Monocyte (primary cell): ENCODE measurements around a stretch of chr2.

- PRO-cap, 2 experiments = no peak in any of the 2 experiments
These were observed 1.5 kb downstream of the MYO1B start for GRCh38 chr2:191246719-191247067.

- PRO-cap, 2 experiments = no peak in any of the 2 experiments
These were observed 58.0 kb downstream of the MYO1B start for GRCh38 chr2:191303182-191303682.

DNA sequence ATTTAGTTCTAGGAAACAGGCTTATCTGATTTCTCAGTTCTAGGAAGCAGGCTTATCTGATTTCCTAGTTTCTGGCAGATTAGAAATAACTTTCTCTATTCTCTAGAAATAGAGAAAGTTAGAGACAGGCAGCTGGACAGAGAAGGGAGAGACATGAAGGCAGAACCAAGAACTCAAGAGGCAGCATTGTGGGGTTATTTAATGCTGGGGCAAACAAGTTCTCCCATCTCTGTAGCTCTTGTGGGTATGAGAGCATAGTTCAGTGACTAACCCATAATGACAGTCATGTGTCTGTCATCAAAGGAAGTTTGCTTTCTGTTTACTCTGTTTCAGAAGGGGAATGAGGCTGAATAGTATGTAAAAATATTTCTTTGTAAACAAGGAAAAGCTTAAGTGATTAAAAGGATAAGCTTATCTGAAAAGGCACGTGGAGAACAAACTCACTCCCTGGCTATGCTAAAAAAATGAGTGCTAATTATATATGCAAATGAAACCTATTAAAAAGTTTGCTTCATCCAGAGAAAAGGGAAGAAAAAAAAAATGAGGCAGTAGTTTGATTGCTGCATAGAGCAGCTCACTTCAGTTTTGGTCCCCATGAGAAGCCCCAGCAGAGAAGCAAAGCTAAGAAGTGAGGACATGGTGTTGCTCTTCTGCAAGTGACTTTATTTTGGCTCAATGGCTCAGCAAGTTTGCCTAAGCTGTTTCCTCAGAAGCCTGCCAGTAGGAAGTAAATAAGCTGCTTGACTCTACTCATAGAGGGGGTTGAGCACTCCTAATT lies 40.1 kb upstream of the NABP1 start:
- PRO-cap, 2 experiments = peak in 2 of 2 experiments; most common plus-strand start position 577 of the sequence (in 1); most common minus-strand start position 174 of the sequence (in 2)

DNA sequence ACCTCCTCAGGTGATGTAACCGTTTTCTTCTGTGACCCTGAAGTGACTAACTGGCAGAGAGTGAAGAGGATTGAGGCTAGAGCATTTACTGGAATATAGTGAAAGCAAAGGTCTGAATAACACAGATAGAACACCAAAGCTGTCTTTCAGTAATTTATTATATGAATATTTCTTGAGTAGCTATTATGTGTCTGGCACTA lies 116.5 kb upstream of the CAVIN2 start:
- PRO-cap, 2 experiments = no peak in any of the 2 experiments

DNA sequence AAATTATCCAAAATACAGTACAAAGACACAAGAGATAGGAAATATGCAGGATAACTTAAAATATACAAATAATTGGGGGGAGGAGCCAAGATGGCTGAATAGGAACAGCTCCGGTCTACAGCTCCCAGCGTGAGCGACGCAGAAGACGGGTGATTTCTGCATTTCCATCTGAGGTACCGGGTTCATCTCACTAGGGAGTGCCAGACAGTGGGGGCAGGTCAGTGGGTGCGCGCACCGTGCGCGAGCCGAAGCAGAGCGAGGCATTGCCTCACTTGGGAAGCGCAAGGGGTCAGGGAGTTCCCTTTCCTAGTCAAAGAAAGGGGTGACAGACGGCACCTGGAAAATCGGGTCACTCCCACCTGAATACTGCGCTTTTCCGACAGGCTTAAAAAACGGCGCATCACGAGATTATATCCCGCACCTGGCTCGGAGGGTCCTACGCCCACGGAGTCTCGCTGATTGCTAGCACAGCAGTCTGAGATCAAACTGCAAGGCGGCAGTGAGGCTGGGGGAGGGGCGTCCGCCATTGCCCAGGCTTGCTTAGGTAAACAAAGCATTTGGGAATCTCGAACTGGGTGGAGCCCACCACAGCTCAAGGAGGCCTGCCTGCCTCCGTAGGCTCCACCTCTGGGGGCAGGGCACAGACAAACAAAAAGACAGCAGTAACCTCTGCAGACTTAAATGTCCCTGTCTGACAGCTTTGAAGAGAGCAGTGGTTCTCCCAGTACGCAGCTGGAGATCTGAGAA lies 976.1 kb upstream of the TMEFF2 start:
- PRO-cap, 2 experiments = no peak in any of the 2 experiments

- PRO-cap, 2 experiments = peak in 2 of 2 experiments; most common minus-strand start chr2:196150736 (in 2)
These were observed 20.9 kb downstream of the STK17B start for GRCh38 chr2:196150500-196150812.

DNA sequence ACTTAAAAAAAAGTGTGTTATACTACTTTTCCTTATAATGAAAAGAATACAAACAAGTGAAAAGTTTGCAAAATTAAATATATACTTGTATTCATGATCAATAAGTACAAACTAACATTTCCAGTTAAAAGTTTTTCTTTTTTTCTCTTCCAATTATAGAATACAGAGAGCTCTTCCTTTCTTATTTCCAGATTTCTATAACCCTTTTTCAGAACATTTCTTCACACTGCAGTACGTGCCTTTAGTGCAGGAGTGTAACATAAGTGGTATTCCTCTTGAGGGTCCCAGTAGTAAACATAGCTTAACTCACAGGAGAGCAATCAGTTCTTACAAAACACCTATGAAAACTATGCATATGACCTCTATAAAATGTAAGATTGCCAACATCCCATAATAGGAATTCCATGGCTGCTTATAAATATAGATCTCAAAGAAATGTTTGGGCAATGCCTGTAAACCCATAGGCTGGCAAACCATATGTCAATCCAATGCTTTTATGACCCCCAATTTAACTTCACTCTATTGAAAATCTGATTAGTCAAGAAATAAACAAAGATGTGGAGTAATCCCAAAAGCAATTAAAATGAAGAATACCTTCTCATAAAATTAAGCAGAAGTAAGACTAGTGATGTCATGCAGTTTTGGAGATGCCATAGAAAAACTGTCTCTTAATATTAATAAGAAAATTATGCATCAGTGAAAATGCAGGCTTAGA lies 28.0 kb upstream of the STK17B start:
- PRO-cap, 2 experiments = no peak in any of the 2 experiments

DNA sequence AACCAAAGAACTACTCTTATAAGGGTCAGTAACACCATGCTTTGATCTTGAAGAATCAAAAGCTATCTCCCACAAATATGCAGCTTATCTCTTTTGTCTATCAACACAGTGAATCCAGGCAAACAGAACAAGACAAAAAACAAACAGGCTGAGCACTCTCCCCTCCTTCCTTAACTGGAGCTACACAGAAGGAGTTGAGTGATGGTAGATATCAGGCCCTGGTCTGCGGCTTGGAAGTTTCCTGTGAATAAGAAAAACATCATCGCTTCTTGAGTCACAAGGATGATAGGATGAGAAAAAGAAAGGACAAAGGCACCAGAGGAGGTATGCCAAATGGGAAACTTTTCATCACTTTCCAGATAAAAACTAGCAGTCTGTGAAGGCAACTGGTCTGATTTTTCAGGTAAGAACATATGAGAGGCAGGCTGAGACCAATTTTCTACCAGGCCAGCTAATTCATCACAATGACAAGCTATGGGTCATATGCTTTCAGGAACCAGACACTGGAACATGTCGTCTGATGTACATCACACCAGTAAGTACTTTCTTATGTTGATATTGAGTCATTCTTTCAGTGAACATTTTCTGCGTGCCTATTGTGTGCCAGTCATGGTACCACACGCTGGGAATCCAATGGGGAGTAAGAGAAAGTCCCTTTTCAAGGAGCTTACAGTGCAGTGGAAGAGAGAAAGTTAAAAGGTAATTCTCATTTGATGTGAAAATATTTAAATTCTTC lies 88.6 kb upstream of the STK17B start:
- PRO-cap, 2 experiments = peak in 2 of 2 experiments; most common plus-strand start position 187 of the sequence (in 1); most common minus-strand start position 176 of the sequence (in 2)

DNA sequence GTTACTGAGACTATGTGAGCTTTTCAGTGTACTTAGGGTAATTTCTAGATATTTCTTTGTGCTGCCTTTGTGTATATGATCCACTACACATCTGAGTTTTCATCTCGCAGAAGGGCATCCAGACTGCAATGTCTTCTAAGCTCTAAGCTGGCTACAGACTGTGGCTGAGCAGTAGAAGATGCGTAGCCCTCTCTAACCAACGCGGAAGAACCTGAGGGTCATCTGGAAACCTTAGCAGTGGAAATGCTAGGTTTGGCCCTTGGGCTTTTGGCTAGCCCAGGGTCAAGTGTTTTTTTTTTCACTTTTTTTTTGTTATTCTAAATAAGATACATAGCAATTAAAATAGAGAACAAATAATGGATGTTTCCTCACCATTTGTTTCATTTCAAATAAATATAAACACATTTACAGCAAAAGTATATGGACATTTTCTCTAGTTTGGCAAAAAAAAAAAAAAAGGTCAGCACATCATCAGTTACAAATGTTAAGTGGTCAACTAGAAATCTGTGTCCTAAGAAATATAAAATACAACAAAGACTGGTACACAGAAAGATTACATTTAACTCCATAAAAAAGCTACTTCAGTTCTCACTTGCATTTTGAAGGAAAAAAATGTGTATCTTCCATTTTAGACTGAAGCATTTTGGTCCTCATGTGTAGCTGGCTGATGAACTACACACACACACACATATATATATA lies 62.5 kb upstream of the PGAP1 start:
- PRO-cap, 2 experiments = no peak in any of the 2 experiments

DNA sequence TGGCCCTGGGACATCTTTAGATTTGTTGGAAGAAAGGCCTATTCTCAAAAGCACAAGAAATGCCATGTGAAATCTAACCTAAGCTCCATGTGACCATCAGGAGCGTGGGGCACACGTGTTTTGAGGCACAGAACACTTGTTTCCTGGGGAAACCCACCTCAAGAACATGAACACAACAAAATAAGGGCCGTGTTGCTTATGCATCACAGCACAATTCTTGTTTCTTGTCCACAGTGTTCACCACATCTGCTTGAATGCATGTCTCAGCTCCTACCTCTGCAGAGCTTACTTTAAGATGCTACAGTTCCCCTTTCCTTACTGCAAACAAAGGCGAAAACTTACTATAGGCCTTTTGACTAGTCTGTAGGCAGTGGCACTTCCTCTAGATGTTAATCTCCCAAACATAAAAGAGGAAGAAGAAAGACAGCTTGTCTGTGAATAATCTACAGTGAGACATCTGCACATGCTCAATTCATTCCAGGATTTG lies 165.0 kb downstream of the ANKRD44 start:
- PRO-cap, 2 experiments = peak in 1 of 2 experiments; most common minus-strand start position 332 of the sequence (in 1)

DNA sequence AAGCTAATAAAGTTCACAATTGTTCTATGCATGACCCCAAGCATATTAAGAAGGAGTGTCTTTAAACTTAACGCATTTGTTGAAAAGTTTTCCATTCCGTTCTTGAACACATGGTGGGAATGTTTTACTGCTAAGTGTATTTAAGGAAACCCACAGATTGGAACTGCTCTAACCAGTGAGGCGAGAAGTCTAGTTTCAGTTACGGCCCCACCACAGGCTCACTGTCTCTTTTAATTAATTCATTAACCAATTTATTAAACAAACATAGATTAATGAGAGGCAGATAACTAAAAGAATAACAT lies 152.4 kb downstream of the ANKRD44 start:
- PRO-cap, 2 experiments = no peak in any of the 2 experiments

DNA sequence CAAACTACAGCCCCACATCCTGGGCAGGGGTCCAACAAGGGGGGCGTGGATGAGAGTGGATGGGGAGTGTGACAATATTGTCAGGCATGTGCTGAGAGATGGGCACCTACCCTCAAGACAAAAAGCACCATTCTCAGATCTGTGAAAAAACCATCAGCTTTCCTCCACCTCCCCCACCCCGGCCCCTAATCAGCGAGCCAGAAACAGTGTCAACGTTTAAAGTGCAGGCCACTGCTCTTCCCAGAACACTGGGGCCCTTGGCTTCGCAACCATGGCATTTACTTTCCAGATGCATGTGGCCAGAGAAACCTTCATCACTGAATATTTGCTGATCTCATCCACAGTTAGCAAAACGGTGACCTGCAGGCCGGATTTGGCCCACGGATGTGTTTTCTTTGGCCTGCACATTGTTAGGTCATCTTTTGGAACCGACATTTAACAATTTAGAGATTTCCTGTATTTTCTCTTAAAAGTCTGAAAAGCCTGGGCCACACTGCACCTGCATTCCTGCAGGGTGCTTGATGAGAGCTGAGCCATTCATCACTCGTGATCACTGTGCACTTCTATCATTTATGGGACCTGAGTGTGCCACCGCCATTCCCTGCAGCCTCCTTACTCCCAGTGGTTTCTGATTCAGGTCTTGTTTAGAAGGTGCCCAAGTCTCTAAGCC lies 130.6 kb downstream of the ANKRD44 start:
- PRO-cap, 2 experiments = no peak in any of the 2 experiments

- PRO-cap, 2 experiments = no peak in any of the 2 experiments
These were observed 112.8 kb downstream of the ANKRD44 start for GRCh38 chr2:197197654-197198379.

DNA sequence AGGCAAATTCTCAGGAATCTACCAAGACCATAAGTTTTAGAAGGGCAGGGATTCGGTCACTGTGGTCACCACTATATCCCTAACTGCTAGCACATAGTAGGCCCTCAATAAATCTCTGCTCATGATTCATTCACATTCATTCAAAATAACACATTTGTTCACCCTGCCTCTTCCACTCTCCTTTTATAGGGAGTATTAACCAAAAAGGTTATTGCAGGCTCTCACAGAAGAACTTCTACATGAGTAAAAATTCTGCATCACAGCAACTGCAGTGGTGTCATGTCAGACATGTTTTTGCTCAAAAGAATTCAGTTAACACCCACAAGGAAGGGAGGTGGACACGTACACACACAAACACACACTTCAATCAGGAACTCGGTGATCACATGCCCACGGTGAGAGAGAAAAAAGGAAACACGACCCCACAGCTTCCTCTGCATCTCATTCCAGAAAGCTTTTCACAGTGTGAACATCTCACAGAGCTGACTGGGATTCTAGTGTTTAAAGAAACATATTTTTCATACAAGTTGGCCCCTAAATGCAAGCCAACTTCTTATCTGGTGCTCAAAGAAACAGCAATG lies 98.0 kb downstream of the ANKRD44 start:
- PRO-cap, 2 experiments = no peak in any of the 2 experiments

DNA sequence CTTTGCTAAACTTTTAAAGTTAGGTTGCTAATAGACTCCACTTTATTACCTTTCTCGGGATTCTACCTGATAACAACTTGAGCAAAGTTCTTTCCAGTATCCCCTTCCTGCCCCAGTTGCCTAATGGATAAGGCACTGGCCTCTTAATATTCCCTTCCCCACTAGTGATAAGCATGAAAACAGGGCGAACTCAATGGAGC lies 76.0 kb downstream of the ANKRD44 start:
- PRO-cap, 2 experiments = no peak in any of the 2 experiments

- PRO-cap, 2 experiments = no peak in any of the 2 experiments
These were observed 73.9 kb downstream of the ANKRD44 start for GRCh38 chr2:197236551-197237248.

- PRO-cap, 2 experiments = no peak in any of the 2 experiments
These were observed 23.4 kb downstream of the ANKRD44 start for GRCh38 chr2:197287122-197287574.

DNA sequence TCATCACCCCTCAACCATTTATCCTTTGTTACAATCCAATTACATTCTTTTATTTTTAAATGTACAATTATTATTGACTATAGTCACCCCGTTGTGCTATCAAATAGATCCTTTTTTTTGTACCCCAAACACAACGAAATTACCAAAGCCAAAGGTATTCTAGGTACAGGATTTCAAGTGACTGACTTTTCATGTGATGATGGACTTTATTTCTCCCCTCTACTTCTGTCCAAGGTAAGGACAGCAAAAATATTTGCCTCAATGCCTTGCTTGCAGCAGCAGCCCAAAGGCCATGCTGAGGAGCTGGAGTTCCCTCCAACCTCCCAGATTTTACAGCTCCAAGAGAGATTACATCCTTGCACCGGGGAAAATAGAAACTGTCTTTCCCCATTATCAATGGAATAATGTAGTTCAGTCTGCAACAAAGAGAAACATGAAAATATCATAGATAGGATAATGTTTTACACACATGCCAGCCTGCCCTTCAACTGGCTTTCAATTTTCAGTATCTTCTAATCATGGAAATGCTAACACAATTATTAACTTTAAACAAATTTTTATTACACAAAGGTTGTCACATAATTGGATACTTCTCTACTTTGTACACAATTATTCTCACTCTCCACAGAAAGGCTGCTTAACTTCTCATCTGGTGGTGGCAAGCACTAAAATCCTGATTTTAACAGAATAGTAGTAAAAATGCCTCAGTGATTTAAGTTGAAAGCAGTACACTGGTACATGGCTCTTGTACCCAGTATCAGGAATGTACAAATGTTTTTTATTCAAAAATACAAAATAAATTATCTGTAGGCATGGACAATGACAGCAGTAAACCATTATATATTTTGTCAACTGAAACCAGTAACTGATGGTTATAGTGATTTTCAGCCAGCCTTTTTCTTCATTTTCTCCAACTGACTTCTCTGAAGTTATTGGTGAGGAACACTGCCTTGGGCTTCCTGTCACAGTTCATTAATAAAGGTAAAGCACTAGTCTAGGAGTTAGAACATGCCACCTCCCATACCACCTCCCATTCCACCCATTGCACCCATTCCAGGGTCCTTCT lies 13.3 kb downstream of the HSPD1 start:
- PRO-cap, 2 experiments = no peak in any of the 2 experiments

DNA sequence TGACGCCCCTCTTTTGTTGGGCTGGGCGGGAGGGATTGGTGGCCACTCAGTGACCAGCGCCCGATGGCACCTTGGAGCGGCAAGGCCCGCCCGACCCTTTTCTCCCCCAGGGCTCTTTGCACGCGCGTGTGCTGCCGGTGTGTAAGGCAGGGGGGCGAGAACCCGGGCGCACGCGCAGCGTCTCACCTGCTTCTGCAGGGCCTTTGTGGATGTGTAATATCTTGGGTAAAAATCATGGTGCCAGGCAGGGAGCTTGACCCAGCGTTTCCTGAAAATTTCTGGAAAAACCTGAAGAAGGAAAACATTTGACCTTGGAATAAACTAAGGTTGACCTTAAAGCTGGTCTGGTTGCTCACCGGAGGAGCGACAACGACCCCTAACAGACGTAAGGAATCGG lies 321 bp downstream of the HSPE1 start:
- PRO-cap, 2 experiments = no peak in any of the 2 experiments

DNA sequence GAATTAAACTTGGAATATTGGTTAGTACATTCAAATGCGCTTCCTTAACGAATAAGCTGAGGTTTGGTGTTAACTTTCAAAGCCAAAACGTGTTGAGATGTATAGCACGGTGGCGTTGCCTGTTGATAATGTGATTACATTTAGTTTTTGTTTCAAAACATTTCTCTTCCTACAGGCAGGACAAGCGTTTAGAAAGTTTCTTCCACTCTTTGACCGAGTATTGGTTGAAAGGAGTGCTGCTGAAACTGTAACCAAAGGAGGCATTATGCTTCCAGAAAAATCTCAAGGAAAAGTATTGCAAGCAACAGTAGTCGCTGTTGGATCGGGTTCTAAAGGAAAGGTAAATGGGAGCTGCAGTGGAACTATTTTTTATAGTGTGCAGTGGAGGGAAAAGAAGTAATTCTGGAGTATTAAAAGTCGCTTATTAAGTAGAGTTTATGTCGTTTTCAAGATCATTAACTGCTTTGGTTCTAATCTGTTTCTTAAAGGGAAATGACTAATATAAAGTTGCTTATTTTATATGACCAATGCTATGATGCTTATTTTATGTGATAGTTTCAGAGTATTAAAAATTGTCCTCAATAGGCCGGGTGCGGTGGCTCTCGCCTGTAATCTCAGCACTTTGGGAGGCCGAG lies 837 bp downstream of the HSPE1 start:
- PRO-cap, 2 experiments = no peak in any of the 2 experiments